SK-MEL-5 (cell line): ENCODE measurements around the gene BUD13.

DNA sequence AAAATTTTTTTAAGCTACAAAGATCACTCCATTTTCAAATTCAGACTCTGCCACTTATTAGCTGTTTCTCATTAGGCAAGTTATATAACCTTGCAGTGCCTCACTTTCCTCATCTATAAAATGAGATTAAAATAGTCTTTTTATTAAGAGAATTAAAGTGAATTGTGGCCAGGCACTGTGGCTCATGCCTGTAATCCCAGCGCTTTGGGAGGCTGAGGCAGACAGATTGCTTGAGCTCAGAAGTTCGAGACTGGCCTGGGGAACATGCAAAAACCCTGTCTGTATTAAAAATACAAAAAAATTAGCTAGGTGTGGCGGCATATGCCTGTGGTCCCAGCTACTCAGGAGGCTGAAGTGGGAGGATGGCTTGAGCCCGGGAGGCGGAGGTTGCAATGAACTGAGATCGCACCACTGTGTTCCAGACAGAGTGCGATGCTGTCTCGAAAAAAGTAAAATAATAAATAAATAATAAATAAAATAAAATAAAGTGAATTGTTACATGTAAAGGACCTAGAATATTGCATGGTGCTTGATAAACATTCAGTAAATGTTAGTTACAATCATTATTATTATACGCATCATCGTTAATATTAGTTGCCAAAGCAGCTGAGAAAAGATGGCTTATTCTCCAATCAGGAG is 17.0 kb downstream of the NNMT start:
RAMPAGE:
- cytosol, long total RNA: no peak
- long total RNA: no peak
- nucleus, long total RNA: no peak

DNA sequence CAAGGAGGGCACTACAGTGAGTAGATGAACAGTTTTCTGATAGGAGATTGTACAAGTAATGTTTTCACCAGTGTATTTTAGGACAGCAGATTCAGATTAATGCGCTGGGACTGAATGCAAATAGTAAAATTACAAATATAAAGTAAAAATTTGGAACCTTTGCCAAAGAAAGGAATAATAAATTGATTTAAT is 1.1 kb downstream of the C11orf71 start:
RAMPAGE:
- cytosol, long total RNA: no peak
- long total RNA: no peak
- nucleus, long total RNA: no peak

DNA sequence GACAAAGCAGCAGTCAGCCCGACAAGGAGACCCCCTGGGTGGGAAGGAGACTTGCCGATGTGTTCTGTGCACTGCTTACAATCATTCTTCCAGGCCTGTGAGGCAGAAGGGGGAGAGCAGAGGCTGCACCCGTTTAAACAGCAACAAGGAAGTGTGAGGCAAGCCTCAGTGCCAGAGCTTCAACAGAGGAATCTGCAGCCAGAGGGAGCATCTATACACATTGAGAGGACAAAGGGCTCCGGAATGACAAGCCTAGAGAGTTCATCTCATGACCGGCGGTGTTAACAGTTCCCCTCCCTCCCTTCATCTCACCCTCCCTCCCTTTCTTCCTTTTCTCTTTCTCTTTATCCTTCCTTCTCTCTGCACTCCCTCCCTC is 121.2 kb downstream of the NXPE2 start:
RAMPAGE:
- cytosol, long total RNA: no peak
- long total RNA: no peak
- nucleus, long total RNA: no peak

DNA sequence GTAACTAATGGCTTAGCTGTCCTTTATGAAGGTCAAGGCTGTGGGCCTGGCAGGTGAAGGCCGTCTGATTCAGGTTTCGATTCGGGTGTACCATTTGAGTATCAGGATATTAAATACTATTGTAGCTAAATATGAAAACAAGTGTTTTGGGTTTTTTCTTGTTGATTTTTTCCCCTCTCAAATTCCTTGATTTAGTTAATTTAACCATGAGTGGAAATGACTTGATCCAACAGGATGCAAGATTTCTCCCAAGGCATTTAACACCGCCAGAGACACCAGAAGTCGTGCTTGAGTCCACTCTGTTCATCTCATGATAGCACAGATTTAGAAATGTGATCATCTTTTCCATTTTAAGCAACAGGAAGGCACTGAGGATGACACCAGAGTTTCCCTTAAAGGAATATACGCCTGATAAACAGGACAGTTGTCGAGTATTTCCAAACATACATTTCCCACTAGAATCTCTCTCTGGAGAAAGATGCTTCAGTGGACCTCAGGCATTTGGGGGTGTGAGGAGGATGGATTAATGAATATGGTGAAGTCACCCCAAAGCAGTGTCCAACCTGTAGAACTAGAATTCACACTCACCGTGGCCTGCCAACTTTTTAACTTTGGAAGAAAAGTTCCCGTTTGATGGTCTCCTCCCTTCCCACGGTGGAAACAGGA is 318.7 kb downstream of the CADM1 start:
RAMPAGE:
- cytosol, long total RNA: no peak
- long total RNA: no peak
- nucleus, long total RNA: no peak

RAMPAGE:
- cytosol, long total RNA: no peak
- long total RNA: no peak
- nucleus, long total RNA: no peak
Measured at GRCh38 chr11:115226439-115227011, 277.7 kb downstream of the CADM1 start.

RAMPAGE:
- cytosol, long total RNA: no peak
- long total RNA: no peak
- nucleus, long total RNA: no peak
Measured at GRCh38 chr11:115502204-115502919, 1.9 kb downstream of the CADM1 start.

GRCh38 chr11:115660165-115660755 is 156.0 kb upstream of the CADM1 start:
RAMPAGE:
- cytosol, long total RNA: no peak
- long total RNA: no peak
- nucleus, long total RNA: no peak

DNA sequence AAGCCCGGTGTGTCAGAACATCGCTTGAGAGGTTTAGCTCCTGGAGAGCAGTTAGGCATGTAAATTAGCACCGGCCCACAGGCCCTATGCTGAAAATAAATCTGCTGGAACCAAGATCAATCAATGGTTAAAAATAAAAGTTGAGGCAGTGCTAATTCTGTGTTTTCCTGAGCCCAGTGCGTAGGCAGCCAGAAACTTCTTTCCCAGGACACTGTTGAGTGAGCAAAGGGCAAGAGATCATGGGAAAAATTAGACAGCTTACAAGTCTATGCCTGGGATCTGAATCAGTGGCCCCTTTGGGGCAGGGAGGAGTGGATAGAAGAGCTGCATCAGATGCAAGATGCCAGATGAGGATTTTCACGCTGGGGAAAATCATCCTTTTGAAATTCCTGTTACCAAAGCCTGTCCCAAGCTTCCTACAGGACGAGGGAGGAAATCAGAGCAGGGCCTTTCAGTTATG is 539.2 kb downstream of the BUD13 start:
RAMPAGE:
- cytosol, long total RNA: no peak
- long total RNA: no peak
- nucleus, long total RNA: no peak

DNA sequence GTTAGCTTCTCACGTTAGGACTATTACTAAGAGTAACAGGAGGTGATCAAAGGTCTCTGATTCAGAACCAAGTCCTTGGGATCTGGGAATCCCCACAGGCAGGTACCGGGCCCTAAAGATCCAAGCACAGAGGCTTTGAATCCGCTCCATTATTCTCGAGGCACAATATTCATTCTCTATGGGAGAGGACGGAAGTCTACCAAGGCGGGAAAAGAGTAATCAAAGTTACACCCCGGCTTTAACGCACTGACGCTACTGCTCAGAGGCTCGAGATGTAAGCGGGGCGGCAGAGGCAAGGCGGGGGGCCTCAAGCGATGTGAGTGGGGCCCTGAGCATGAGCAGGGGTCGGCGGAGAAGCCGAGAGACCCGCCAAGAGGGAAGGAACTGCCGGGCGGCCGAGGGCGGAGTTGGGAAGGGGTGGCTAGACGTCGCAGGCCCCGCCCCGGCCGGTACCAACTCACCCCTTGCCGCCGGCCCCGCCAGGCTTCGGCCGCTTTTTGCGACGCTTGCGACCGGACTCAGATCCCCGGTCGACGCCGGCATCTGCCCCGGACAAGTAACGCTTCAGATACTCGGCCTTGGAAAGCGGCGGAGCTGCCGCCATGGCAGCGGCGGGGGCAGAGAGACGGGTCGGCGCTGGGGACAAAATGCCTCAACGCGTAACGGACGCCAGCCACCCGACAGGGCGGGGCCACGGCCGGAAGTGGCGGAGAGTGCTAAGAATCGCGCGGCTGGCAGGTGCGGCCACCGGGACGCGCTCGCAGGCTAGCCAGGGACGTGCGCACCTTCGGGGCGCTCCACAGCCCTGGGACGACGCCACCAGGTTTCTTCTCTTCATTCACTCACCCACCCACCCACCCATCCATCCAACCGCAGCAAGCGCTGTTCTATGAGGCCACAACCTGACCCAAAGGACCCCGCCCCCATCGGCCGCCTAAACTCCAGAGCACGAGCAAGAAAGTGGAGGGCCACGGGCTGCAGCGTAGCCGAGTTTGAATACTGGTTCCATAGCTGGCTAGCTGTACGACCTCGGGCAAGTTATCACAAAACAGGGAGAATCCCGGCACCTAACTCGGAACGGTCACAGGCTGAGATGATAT is at the start of gene BUD13:
Gene BUD13, minus strand, starts transcription at position 627 of the 1,100 bp plus-strand sequence.
RAMPAGE:
- cytosol, long total RNA: start-site peak on the minus strand centred at position 628 of the sequence, 22 bp wide, 179 and 102 reads in 2 replicates
- long total RNA: start-site peak on the minus strand centred at position 629 of the sequence, 25 bp wide, 73 and 74 reads in 2 replicates
- nucleus, long total RNA: start-site peak on the minus strand centred at position 652 of the sequence, 71 bp wide, 105 and 57 reads in 2 replicates

DNA sequence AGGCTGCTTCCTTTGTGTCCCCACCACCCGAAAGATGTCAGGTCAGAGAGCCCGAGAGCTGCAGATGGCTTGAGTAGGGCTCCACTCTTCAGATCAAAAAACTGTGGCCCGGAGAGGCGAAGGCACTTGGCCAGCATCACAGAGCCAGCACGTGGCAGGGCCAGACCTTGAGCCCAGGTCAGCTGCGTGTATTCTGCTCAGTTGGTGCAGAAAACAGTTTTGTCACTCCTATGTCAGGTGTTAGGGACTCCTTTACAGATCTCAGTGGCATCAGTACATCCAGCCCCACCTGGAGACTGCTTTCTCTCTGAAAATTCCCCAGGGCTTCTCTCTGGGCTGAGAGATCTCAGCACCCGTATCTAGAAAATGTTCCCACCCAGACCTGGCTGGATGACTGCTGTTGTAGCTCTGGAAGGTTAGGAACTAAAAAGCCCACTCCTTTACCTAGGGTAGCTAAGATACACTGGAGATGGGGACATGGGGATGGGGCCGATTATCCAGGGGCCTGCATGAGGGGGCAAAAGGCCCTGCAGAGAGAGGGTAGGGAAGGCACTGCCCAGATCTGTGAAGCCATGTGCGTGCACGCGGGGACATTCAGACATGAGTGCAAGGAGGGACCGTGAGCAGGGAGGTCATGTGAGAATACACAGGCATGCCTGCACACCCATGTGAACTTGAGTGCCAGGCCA is 3.5 kb downstream of the APOA1 start:
RAMPAGE:
- cytosol, long total RNA: no peak
- long total RNA: no peak
- nucleus, long total RNA: no peak

GRCh38 chr11:116835692-116836847 is 1.4 kb downstream of the APOA1 start:
RAMPAGE:
- cytosol, long total RNA: no peak
- long total RNA: no peak
- nucleus, long total RNA: no peak

DNA sequence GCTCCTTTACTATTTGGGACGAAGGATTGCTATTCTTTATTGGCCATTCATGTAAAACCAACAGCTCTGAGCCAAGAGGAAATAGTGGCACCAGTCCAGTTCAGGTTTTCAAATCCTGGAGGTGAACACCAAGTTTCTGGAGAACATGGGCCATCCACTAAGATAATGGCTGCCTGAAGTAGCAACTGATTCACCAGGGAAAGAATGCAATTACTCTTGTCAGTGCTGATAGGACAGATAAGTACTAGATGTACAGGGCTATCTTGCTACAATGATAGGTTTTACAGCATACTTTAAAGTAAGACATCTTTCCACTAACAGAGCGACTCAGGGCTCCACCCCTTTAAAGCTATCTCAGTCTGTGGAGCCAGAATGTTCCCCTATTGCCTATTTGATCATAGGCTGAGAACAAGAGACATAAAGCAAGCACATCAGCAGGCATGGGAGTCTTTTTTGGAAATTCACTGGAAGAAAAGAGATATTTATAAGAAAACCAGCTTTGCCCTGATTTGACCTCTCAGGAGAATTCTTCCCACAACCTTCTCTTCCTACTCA is 36.9 kb upstream of the APOA1 start:
RAMPAGE:
- cytosol, long total RNA: no peak
- long total RNA: no peak
- nucleus, long total RNA: no peak

DNA sequence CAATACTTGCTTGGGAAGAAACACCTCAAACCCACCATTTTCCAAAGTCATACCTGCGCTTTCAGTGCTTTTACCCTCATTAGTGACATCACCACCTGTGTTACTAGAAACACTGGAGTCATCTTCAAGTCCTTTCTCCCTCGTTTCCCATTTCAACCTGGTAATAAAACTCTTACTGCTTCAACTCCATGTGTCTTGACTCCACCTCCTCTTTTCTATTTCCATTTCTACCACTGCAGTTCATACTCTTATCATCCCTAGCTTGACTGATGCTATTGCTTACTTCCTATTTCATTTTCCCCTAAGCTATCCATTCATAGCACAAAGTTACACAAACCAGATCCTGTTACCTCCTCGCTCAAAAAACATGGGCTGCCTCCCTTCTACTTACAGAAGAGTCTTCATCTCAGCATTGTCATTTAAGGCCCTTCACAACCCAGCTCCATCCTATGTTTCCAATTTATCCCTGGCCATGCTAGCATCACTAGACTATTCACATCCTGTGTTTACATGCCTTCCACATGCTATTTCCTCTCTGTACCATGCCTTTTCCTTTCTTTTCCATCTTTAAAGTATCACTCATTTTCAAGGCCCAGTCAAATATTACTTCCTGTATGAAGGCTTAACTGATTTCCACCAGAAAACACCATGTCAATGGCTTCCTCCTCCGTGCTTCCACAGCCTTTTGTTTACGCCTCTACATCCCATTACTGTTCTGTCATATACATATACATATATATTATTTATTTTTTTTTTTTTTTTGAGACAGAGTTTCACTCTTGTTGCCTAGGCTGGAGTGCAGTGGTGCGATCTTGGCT is 62.9 kb upstream of the APOA1 start:
RAMPAGE:
- cytosol, long total RNA: no peak
- long total RNA: no peak
- nucleus, long total RNA: no peak

GRCh38 chr11:117002811-117003543 is 95.3 kb downstream of the SIK3 start:
RAMPAGE:
- cytosol, long total RNA: no peak
- long total RNA: no peak
- nucleus, long total RNA: no peak

RAMPAGE:
- cytosol, long total RNA: no peak
- long total RNA: no peak
- nucleus, long total RNA: no peak
Measured at GRCh38 chr11:117049511-117049812, 48.8 kb downstream of the SIK3 start.

RAMPAGE:
- cytosol, long total RNA: no peak
- long total RNA: no peak
- nucleus, long total RNA: no peak
Measured at GRCh38 chr11:117066506-117066803, 31.8 kb downstream of the SIK3 start.

DNA sequence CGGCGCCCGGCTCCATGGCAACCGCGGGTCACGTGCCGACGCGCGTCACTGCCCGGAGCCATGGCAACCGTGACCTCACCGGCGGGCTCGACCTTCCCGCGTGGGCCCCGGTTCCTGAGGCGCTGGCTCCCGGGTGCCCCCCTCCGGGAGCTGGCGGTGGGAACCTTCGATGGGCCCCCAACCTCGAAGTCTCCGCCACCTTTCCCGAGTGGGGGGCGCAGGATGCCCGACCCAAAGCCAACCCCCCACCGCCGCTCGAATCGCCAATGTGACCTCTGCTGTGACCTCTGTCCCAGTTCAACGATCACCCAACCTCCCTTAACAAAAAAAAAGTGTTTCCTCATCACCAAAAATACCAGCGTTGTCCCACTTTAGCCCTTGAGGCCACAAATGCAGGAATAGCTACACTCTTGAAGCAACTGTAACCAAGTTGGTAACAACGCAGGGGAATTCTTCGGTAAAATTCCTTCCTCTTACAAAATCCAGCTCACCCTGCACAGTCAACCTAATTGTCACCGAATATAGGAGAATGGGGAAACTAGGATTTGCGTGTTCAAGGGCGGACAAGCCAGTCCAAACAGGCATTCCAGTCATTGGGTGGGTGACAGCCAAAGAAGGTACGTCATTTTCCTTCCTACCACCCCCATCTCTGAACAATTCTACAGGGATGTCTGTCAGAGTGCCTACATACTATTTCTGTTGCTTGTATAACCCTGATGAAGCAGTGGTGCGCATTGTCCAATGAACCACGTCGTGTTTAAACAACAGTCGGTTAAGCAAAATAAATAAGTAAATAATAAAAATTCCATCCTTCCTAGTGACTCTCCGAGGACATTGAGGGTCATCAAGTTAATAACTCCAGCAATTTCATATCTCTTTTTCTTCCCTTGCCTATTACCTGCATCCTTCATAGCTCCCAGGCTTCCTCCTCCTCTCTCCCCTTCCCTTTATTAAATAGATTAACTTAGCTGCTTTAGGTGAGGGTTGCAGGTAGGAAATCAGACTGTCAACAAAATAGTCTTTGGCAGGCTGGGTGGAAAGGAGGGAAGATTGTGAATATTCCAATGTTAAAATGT is 644 bp upstream of the SIK3 start:
RAMPAGE:
- cytosol, long total RNA: no peak
- long total RNA: no peak
- nucleus, long total RNA: no peak

DNA sequence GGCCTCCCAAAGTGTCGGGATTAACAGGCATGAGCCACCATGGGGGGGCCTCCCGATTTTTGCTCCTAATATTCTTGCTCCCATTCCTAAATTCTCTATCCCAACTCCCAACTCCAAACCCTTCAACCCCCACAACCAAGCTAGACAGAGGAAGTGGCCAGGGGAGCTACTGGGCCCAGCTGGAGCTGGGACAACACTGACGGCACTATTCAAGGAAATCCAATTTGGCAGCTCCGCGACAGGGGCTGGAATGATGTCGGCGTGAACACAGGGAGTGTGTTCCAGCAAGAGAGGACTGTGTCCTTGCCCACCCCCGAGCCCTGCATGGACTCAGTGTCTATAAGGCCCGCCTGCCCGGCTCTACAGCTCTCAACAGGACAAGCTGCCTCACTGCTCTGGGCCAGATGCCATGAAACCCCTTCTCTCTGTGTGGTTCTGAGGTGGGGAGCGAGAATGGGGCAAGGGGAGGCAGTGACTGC is 11.3 kb downstream of the PCSK7 start:
RAMPAGE:
- cytosol, long total RNA: no peak
- long total RNA: no peak
- nucleus, long total RNA: no peak

GRCh38 chr11:117229473-117230007 is 2.3 kb downstream of the PCSK7 start:
RAMPAGE:
- cytosol, long total RNA: no peak
- long total RNA: no peak
- nucleus, long total RNA: no peak

GRCh38 chr11:117287733-117288339 is 28.2 kb downstream of the BACE1 start:
RAMPAGE:
- cytosol, long total RNA: no peak
- long total RNA: no peak
- nucleus, long total RNA: no peak